SJCRH30 (cell line): ENCODE results near the genes SLC35G2, FAIM, PRR23B and COPB2.

- RAMPAGE, long total RNA, result no peak
These were observed 224.9 kb downstream of the STAG1 start for GRCh38 chr3:136527167-136527703.

DNA sequence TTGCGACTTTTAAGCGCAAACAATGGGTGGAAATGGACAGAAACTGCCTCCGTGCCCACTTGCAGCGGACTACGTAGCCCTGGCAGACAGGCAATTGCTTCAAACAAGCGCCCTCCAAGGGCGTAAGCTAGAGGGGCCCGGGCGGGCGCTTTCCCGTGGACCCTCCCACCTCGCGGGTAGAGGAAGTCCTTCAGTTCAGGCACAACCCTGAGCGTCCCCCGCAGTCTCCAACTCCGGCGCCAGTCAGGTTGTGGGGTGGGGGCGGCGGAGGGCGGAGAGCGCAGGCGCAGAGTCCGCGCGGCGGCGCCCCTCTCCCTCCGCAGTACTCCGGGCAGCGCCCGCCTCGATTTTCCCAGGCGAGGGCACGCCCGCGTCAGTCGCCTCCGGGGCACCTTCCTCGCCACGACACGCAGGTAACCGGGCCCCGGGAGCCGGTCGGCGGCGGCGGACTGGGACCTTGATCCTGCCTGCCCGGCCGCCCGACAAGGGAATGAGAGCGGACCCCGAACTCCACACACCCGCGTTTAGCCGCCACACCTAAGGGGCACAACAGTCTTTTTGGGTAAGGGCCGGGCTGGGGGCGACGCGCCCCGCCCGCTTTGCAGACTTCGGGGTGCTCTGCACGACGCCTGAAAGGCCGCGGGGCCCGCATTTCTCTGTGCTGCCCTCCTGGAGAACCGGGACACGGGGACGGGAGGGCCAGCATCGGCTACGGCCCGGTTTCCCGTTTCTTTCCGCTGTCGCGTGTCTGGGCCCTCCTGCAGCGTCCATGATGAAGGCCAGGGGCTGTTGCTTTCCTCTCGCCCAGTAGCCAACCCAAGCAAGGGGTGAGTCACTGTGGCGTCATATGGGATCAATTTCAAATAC is at the start of gene SLC35G2:
TSS of gene SLC35G2 (plus strand) at position 325 of the 867 bp plus-strand sequence.
- RAMPAGE, long total RNA, result start-site peak on the plus strand centred at position 318 of the sequence, 75 bp wide, 31 and 26 reads in 2 replicates

DNA sequence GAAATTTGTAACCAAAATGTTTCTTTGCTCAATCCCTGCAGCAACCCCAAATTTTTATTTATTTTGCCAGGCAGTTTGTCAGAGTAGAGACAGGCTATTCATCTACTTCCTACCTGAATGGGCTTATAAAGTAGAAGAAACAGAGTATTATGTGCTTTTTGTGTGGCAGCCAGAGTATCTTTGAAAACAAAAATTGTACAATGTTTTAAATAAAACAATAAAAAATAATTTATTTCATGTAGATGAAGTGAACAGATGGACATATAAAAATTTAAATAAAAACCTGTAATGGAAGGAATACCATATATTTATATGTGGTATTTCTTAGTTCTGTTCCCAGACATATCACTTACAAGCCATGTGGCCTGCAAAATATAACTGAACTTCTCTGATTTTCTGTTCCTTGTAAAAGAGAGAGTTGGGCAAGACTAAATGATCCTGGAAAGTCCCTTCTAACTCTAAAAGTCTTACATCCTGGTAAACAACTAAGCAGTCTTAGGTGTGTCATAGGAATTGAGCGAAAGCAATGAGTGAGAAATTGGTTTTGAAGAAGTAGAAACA is 25.4 kb upstream of the IL20RB start:
- RAMPAGE, long total RNA, result no peak

DNA sequence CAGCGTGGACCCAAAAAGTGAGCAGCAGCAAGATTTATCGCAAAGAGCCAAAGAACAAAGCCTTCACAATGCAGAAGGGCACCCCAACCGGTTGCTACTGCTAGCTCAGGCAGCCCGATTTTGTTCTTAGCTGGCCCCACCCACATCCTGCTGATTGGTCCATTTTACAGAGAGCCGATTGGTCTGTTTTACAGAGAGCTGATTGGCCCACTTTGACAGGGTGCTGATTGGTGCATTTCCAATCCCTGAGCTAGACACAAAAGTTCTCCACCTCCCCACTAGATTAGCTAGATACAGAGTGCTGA is 50.2 kb upstream of the SOX14 start:
- RAMPAGE, long total RNA, result no peak

- RAMPAGE, long total RNA, result no peak
These were observed 695 bp upstream of the DZIP1L start for GRCh38 chr3:138116068-138116538.

DNA sequence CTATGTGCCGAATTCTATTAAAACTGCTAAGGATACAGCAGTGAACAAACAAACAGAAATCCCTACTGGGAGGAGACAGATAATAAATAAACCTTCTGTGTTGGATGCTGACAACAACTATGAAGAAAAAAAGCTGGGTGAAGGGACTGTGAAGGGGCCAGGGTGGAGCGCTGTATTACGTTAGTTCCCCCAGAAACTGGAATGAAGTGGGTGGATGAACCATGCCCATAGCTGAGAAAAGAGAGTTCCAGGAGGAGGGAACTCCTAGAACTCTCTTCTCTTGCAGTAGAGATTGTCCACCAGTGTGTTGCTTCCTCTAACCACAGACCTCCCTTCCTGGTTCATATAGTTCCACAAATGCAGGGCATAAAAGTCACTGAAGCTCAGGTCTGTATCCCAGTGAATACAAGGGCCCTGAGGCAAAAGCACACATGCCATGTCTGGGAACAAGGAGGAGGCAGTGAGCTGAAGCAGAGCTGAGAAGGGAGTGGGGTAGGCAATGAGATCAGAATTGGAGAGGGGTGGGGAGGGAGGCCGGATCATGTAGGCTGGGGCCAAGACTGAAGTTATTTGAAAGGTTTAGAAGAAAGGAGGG is 6.7 kb downstream of the A4GNT start:
- RAMPAGE, long total RNA, result no peak

GRCh38 chr3:138186993-138187117 is 246 bp upstream of the ARMC8 start:
- RAMPAGE, long total RNA, result no peak

DNA sequence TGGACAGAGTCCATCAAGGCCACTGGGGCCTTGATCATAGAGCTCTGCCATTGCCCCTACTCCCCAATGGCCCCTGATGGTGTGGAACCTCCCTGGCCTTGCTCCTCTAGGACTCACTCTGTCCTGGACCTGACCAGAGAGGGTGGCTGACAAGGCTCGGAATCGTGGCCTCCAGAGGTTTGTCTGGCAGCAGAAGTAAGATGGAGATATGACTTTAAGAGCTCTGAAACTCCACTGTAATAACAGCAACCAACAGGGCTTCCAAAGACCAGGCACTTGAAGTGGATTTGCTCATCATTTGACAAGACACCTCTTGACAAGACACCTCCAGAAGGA is 1.2 kb downstream of the MRAS start:
- RAMPAGE, long total RNA, result no peak

DNA sequence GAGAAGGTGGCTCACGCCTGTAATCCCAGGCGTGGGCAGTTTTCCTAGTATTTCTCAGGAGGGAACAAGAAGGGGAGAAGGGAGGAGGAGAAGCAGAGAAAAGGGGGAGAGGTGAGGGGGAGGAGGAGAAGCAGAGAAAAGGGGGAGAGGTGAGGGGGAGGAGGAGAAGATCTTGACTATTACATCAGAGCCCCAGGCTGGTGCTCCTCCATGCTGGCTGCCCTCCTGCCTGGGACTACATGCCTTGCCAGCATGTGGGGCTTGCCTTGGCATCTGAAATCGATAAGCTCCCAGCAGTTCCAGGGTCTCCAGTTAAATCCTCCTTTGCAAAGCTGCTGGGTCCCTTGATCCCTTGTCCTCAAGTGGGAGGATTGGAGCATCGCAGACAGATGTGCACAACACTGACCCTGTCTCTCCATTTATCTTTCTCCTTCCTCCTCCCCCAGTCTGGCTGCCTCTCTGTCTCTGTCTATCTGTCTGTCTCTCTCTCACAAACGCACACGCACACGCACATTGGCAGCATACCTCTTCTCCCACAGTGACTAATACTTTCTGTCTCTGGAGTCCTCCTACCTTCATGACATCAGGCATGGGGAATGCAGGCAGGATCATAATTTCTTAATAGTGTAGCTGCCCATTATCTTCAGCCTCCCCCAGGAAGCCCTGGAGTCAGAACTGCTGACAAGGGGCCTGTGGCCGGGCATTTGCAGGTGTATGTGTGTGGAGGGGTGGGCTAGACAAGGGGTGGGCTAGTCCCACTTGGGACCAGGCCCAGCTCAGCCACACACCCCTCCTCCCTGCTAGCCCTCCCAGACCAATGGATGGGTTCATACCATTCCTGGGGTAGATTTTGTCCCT is 41.8 kb downstream of the MRAS start:
- RAMPAGE, long total RNA, result no peak

GRCh38 chr3:138608414-138609147 is at the start of gene FAIM:
TSS of gene FAIM (plus strand) at chr3:138608771.
- RAMPAGE, long total RNA, result start-site peak on the plus strand at chr3:138608759-138608837, 812 and 62 reads in 2 replicates

- RAMPAGE, long total RNA, result no peak
These were observed 707 bp upstream of the PIK3CB start for GRCh38 chr3:138835516-138835753.

DNA sequence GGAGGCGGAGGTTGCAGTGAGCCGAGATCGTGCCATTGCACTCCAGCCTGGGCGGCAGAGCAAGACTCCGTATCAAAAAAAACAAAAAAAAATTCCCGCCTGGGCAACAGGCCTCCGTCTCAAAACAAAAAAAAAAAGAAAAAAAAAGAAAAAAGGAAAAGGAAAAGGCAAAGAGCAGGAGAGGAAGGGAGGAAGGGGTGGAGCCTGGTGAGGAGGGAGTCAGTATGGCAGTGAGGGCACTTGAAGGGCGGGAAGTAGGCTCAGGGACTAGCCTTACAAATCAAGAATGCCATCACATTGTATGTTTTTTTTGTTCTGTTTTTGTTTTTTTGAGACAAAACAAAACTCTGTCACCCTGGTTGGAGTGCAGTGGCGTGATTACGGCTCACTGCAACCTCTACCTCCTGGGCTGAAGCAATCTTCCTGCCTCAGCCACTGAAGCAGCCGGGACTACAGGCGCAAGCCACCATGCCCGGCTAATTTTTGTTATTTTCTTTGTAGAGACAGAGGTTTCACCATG is 10.4 kb upstream of the PIK3CB start:
- RAMPAGE, long total RNA, result no peak

DNA sequence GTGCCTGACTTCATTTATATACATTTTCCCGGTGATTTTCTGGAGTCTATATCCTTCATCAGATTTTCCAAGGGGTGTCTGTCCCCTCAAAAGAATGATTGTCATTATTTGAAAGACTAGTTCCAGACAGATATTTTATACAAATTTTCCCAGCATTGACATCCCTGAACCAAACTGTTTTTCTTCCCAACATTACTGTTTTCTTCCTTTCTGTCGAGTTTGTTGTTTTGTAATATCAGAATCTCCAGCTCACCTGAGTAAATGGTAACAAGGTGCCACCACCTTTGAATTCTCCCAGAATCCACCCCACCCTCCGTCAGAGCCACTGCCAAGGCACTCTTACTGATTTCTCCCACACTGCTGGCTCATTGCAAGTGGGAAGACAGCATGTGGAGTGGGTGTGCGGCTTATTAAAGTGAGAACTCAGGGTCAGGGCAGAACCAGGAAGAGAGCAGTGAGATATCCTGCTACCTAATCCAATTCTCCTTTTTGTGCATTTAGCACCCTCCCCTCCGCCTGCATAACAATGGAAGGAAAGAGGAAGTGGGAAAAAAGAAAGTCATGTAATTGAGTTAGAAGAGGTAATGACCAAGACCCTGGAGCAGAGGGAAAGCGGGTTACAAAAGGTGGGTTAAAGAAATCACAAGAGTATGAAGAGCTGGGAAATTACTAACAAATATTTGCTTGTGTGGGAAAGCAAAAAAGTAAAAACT is 27.7 kb upstream of the PIK3CB start:
- RAMPAGE, long total RNA, result no peak

GRCh38 chr3:138937819-138938775 is 8.8 kb downstream of the FOXL2 start:
- RAMPAGE, long total RNA, result no peak

DNA sequence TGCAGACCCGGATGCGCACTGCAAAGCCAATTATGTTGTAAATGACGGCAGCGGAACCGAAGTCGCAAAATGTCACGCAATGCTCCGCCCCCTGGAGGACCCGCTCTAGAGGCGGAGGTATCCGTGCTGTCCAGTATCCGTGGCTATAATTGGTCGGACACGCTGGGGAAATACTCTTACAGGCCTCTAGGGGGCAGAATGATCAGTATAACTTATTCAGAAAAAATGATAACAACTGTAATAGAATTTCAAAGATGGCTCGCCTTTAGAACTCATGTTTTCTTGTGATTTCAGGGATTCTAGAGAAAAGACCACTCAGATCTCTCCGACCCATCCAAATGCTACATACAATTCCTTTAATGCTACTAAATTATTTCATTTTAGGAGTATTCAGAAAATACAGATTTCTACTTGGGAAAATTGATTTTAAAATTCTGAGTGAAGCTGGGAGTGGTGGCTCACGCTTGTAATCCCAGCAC is at the start of gene PRR23B:
TSS of gene PRR23B (minus strand) at position 7 of the 479 bp plus-strand sequence.
- RAMPAGE, long total RNA, result no peak

DNA sequence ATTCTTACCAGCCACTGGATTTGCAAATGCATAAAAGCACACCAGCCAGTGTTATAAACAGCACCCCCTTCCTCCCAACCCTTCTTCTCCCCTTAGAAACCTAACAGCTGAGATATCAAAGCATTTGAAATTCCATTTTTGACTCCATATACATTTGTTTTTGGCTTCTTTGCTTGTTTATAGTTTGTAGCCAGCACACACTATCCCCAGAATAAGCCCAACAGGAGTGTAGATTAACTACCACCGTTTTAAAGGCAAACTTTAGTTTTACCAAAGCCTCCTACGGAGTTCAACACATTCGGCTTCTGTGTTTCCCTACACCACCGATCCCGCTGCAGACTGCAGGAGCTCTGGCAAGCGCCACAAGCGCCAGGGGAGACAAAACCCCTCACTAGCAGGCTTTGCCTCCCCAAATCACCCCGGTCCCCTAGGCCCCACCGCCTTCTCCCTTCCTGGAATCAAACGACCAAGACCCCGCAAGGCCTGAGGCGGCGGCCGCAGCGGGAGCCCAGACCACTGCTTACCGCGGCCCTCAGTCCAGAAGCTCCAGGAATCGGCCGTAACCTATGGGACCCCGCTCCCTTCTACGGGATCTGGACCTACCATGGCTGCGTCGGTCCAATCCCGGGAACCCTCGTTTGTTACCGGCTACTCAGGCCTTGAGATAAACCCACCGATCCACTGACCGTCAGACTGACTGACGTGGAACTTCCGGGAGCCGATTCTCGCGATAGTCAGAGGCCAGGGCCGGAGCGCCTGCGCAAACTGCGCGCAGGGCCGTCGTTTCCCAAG is at the start of gene COPB2:
TSS of gene COPB2 (minus strand) at position 703 of the 792 bp plus-strand sequence.
- RAMPAGE, long total RNA, result no peak

DNA sequence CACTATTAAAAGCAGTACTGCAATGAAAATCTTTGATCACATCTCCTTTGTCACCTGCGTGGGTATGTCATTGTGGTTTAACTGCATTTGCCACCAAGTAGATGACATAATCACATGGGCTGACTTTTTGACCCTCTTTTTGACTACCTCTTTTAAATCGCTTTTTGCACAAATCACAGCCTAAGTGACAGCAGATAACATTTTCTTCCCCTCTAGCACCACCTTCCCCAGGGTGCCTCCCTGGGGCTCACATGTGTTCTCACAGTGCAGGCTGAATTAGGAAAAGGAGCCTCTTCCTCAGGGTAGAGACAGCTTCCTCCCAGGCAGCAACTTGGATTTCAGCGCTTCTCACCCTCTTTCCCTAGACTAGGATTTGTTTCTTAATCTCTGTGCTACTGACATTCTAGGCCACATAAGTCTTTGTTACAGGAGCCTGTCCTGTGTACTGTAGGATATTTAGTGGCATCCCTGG is 1.2 kb upstream of the RBP1 start:
- RAMPAGE, long total RNA, result no peak

DNA sequence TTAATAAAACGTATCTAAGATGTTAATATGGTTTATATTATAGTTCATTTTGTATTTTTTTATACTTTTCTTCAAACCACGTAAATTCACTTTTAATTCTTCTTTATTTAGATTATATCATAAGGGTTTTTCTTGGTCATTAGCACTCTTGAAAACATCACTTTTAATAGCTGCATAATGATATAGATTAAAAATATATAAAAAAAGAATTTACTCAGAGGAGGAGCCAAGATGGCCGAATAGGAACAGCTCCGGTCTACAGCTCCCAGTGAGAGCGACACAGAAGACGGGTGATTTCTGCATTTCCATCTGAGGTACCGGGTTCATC is 51.2 kb upstream of the RBP1 start:
- RAMPAGE, long total RNA, result no peak

DNA sequence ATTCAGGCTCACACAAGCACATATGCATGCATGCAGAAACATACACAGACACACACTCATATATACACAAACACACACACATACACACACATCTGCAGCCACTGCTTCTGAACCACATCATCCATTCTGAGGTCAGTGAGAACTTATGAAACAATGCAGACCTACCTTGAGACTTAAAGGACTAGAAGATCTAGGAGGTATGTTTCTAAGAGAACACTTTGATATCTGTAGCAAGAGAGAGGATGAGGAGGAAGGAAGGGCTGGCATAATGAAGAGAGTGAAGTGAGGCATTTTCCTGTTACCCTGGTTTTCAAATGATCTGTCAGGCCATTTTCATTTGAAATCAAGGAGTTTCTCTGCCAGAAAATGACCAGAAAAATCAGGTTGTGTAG is 30.7 kb downstream of the TRIM42 start:
- RAMPAGE, long total RNA, result no peak

GRCh38 chr3:140717849-140718319 is 40.0 kb downstream of the TRIM42 start:
- RAMPAGE, long total RNA, result no peak